Skin of body (tissue), 2 donors: Measurements from ENCODE around the genes NAV2, NELL1, SLC17A6, CCDC179 and MUC15.

- RAMPAGE, long total RNA, result no peak
Observed at GRCh38 chr11:19595817-19596885, 116.5 kb upstream of the NAV2 start.

DNA sequence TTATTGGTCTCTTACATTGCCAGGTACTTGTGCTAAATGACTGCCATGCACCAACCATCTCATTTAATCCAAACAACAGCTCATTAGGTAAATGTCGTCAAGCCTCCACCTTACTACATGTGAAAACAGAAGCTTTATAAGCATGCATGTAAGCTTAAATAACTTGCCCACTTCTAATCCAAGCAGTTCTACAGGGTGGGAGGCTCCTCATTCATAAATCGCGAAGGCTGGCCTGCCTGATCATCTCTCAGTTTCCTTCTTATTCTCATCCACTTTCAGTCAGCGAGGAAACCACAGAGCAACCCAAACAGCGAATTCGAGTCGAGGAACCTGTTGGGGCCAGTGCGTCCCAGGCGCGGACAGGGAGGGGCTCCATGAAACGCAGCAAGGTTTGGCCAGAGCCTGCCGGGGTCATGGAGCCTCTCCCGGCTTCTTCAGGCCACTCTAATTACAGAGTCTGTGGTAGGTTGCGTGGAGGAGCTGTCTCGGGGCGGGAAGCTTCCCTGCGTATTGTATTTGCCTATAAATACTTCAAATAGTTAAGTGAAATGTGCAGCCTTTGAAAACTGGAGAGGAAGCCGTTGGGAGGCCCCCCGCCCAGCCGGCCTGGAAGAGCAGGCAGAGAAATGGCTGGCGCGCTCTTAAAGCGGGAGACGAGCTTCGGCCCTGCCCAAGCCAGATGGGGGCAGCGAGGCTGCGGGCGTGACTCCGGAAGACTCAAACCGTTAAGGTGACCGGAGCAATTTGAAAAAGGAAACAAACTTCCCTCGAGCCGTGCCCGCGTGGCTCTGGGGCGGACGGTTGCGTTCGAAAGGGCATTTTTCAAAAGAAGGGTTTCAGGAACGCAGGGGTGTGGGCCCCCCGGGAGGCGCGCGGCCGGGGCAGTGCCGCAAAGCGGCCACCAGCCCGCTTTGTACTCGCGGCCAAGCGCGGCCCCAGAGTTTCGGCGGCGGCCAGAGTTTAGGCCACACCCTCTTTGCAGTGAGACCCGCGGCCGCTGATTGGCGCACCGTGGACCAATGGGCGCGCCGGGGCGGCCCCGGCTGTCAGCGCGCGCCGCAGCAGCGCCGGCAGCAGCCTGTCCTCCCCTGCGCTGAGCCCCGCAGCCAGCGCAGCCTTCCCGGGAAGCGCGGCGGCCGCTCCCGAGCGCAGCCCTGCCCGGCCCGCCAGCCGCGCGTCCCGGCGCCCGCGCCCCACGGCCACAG is at the start of gene NAV2:
NAV2 (plus strand) TSS at position 1,081 of the 1,205 bp plus-strand sequence.
- RAMPAGE, long total RNA, result no peak

GRCh38 chr11:19739653-19740437 is 27.2 kb downstream of the NAV2 start:
- RAMPAGE, long total RNA, result no peak

DNA sequence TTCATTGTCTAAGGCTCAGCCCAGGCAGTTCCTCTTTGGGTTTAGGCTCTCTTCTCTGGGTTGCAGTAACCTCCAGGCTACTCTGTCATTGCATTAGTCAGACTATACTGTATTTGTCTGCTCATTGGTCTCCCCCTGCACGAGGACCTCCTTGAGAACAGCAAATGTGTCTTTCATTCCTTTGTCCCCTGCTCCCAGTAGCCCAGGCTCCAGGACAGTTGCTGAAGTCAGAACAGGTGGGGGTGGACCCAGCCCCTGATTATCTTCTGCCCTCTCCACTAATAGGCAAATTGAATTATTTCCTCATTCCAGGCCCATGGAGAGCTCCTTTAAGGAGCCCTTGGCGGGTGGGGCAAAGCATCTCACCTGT is 40.8 kb downstream of the NAV2 start:
- RAMPAGE, long total RNA, result no peak

DNA sequence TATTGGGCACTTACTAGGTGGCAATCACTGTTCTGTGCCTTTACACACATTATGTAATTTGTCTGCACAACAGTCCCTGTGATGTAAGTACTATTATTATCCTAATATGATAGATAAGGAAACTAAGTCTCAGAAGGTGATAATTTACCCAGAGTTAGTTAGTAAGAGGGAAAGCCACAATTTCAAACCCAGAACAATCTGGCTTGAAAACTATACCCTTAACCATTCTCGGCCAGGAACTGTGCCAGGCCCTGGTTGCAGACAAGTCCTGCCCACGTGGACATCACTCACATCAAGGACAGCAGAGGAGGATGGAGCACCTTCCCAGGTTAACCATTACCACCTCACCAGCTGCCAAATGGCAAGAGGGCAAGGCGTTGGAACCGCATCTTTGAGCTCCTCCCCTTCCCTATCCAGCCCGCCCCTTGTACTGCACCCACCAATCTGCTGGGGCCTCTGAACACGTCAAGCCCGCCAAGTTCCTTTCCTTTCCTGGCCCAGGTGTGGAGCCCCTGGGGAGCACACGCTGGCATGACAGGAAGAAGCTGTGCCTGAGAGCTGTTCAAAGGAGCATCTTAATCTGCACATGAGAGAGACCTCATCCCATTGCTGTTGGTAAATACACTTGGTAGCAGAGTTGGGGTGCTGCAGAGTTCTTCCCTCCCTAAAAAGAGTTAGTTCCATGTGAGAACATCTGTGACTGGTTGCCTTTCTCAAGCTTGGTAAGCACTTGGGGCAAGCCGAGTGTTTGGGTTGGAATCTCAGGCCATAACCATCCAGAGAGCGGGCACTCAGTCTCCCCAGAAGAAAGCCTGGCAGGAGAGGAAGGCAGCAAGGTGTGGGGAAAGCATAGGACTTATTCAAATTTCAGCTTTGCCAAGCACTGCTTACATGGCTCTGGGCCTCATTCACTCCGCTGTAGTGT is 78.6 kb downstream of the NAV2 start:
- RAMPAGE, long total RNA, result no peak

DNA sequence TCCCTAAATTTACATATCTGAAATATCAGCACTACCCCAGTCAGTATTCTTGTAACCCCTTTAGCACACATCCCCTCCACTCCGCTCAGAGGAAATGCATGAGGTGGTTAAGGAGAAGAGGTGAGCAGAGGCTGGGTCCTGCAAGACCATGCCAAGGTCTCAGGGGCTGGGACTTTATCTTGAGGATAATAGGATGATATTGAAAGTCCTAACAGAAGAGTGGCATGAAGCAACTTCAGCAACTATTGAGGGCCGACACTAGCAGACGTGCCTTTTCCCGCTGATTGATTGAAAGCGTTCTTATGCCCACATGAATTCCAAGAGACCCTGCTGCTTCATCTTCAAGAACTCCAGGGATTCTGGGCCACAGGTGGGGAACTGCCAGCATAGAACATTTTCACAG is 86.3 kb downstream of the NAV2 start:
- RAMPAGE, long total RNA, result no peak

- RAMPAGE, long total RNA, result no peak
Observed at GRCh38 chr11:19836804-19837718, 124.4 kb downstream of the NAV2 start.

DNA sequence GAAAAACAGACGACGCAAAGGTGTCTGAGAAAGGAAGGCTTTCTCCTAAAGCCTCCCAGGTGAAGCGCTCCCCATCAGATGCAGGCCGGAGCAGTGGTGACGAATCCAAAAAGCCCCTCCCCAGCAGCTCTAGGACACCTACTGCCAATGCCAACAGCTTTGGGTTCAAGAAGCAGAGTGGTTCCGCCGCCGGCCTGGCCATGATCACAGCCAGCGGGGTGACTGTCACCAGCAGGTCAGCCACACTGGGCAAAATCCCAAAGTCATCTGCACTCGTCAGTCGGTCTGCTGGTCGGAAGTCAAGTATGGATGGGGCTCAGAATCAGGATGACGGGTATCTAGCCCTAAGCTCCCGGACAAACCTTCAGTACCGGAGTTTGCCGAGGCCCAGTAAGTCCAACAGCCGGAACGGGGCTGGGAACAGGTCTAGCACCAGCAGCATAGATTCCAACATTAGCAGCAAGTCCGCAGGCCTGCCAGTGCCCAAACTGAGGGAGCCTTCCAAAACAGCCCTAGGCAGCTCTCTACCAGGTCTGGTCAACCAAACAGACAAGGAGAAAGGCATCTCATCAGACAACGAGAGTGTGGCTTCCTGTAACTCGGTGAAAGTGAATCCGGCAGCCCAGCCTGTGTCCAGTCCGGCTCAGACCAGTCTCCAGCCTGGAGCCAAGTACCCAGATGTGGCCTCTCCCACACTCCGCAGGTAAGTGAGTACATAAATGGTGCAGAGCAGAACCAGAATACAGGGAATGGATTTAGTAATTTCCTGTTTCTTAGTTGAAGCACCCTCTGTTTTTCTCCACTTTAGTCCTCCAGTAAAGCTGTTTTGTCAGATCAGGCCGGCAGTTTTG is 115.1 kb downstream of the DBX1 start:
- RAMPAGE, long total RNA, result no peak

DNA sequence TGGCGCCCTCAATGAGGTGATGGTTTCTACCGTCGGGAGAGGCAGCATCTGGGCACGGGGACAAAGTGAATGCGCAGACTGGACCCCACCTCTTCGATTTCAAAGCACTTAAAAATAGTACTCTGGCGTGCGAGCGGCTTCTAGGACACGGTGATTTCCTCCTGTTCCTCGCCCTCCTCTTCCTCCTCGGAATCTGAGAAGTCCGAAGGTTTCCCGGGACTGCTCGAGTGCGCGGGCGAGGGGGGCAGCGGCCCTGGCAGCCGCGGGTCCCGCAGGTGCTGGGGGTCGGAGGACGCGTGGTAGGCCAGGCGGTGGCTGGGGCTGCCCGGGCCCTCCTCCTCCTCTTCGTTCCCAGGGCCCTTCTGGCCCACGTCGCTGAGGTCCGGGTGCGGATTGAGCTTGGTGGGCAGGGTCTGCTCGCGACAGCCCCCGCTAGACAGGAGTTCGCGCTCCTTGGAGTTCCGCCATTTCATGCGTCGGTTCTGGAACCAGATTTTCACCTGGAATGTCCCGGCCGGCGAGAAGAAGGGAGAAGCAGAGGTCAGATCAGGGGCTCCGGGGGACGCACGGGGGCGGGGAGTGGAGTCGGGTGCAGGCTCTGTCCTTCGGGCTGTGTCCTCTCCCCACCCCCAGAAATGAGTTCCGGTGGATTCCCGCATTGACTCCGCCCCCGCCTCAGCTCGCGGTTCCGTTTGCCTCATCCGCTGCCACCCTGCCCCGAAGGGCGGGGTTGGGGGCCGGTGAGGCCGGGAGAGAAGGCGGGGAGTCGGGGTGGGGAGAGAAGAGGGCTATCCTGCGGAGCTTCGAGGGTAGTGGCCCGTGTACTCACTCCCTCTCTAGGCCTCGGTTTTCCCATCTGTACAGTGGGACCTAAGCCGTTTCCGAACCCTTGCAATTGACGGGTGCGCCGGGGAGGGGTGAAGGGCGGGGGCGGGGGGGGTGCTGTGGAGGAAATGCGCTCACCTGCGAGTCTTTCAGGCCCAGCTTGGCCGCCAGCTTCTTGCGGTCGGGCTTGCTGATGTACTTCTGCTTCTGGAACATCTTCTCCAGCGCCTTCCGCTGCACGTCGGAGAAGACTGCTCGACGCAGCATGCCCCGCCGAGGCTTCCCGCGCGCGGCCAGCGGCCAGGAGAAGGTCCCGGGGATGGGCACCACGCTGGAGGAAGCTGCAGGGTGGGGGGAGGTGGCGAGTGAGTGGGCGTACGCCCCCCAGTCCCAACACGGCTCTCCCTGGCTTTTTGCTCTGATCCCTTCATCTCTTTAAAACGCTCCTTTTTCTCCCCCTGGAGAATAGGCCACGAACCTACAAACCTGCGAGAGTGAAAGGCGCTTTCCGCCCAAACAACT is 3.7 kb downstream of the DBX1 start:
- RAMPAGE, long total RNA, result no peak

- RAMPAGE, long total RNA, result no peak
Observed at GRCh38 chr11:20238692-20239117, 78.4 kb upstream of the DBX1 start.

DNA sequence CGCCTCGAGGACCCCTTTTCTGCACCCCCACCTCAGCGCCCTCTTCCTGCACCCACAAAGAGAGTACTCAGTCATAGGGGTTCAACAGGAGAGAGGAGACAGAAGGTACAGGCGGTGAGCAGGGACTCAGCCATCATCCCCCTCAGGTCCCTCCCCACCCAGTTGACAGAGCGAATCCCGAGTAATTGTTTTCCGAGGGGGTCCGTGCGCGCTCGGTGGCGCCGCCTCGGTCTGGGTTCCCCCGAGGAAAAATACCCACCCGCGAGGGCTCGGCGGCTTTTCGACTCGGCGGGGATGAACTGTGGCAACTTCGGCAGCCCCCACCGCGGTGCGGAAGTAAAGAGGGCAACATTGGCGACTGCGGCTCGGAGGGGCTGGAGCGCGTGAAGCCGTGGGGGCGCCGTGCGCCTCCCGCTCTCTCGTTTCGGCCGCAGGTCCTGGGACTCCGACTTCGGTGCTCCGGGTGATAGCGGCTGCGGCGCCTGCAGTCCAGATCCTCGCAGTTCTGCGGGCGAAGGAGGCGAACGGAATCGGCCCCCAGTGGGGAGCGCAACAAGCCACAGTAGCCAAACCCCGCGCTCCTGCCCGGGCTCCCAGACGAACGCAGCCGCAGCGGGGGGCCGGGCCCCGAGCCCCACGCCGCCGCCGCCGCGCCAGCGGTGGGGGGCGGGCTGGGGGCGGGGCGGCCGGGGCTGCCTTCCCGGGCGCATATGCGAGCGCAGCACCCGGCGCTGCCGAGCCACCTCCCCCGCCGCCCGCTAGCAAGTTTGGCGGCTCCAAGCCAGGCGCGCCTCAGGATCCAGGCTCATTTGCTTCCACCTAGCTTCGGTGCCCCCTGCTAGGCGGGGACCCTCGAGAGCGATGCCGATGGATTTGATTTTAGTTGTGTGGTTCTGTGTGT is at the start of gene NELL1:
NELL1 (plus strand) TSS at position 724 of the 901 bp plus-strand sequence.
- RAMPAGE, long total RNA, result no peak

- RAMPAGE, long total RNA, result no peak
Observed at GRCh38 chr11:22338092-22338433, at the start of gene SLC17A6. TSS of gene SLC17A6 (plus strand) at chr11:22338381.

DNA sequence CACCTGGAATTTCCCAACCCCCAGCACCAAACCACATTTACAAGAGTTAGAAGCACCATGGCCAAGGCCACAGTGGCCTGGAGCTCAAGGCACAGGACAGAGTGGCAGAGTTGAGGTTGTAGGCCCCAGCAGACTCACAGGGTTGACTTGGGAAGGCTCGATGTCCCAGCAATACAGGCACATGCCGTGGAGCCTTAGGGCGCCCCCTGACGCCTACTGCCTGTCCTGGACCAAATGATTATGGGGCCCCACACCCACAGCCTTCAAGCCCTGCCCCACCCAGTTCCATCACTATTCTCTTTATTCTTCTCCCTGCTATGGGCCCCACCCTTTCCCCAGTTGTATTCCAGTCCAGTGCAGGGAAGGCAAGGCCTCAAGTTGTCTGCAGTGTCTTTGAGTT is at the start of gene CCDC179:
CCDC179 (minus strand) TSS at position 236 of the 400 bp plus-strand sequence.
- RAMPAGE, long total RNA, result no peak

DNA sequence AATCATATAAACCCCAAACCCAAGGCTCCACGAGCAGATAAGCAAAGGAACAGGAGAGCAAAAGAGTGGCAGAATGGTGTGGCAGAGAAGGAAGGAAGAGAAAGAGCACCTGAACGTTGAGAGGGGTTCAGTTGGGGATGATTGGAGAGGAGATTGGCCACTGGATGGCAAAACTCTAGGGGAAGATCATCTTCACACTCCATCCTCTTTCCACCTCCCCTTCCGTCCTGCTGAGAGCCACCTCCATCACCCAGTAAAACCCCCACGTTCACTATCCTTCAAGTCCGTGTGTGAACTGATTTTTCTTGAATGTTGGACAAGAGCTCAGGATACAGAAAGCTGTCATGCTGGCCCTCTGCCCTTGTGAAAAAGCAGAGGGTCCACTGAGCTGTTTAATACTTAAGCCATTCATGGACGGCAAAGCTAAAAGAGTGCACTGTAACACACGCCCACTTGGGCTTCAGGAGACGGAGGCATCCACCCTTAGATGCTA is 175.1 kb upstream of the CCDC179 start:
- RAMPAGE, long total RNA, result no peak

GRCh38 chr11:26571837-26573348 is at the start of gene MUC15:
TSS of gene MUC15 (minus strand) at chr11:26572263.
- RAMPAGE, long total RNA, result start-site peak on the minus strand at chr11:26572076-26572201, 932 and 32 reads in 2 replicates

- RAMPAGE, long total RNA, result no peak
Observed at GRCh38 chr11:26996337-26996992, 2.6 kb downstream of the FIBIN start.

- RAMPAGE, long total RNA, result no peak
Observed at GRCh38 chr11:27357373-27357669, 5.7 kb downstream of the CCDC34 start.

DNA sequence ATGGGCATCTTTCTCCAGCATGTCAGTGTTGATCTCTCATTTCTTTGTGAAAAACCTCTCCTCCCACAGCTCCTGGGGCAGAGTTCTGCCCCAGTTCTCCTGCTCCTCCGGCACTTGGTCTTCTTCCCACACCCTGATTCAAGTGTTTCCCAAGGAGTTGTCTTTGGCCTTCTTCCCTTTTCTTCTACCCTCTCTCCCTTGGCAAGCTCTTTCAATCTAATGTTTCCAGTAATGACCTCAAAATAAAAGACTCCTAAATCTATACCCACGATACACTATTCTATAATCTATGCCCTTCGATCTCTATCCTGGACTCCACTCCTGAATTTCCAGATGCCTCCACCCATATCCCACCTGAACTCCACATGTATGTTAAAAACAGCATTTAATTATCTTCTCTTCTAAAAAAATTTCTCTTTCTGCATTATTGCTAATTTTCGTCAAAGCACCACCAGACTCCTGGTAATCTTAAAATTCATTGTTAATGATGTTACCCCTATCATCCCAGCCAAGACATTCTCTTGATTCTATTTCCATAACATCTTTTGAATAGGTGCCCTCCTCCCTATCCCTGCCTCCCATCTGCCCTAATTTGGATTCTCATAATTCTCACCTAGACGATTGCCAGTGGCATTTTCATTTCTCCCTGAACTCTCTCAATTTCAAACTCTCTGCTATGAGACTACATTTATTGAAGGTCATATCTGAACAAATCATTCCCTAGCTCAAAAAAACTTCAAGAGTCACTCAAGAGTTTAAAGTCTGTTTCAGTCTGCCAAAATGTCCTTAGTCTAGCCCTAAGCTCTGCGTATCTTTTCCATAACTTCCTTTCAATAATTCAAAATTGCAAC is 42.4 kb upstream of the CCDC34 start:
- RAMPAGE, long total RNA, result no peak

GRCh38 chr11:27471766-27472368 is 723 bp downstream of the LGR4 start:
- RAMPAGE, long total RNA, result no peak

GRCh38 chr11:27687972-27688600 is 12.2 kb downstream of the BDNF start:
- RAMPAGE, long total RNA, result no peak